ENCODE results near the gene TRIML2.

GRCh38 chr4:186638377-186638967 lies 83.1 kb upstream of the MTNR1A start:
- PRO-cap, result no peak

DNA sequence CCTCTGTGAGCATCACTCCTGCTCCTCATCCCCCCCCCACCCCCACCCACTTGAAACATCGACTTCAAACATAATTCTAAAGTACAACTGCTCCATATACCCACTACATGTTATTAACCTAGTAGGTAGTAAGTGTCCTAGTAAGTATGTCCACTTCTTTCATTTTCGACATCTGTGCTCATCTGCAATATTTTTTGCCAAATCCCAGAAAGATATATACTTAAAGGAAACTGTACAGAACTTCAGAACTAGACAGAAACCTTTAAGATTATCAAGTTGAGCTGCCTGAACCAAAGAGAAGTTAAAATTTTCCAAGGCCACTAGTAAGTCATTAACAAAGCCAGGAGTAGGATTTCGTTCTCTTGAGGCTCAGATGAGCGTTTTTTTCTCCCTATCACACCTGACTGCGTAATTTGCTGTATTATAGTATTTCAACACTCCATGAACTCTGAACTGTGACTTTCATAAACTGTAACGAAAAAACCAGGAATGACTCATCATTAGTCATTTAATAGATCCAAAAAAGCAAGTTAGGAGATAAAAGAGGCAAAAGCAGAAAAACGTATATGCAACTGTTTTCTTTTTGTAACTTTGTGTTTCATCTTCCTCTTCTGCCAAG lies 79.8 kb downstream of the FAT1 start:
- PRO-cap, result no peak

- PRO-cap, result no peak
These were observed 2.3 kb upstream of the FAT1 start for GRCh38 chr4:186725789-186726435.

GRCh38 chr4:186743321-186743745 lies 19.7 kb upstream of the FAT1 start:
- PRO-cap, result no peak

DNA sequence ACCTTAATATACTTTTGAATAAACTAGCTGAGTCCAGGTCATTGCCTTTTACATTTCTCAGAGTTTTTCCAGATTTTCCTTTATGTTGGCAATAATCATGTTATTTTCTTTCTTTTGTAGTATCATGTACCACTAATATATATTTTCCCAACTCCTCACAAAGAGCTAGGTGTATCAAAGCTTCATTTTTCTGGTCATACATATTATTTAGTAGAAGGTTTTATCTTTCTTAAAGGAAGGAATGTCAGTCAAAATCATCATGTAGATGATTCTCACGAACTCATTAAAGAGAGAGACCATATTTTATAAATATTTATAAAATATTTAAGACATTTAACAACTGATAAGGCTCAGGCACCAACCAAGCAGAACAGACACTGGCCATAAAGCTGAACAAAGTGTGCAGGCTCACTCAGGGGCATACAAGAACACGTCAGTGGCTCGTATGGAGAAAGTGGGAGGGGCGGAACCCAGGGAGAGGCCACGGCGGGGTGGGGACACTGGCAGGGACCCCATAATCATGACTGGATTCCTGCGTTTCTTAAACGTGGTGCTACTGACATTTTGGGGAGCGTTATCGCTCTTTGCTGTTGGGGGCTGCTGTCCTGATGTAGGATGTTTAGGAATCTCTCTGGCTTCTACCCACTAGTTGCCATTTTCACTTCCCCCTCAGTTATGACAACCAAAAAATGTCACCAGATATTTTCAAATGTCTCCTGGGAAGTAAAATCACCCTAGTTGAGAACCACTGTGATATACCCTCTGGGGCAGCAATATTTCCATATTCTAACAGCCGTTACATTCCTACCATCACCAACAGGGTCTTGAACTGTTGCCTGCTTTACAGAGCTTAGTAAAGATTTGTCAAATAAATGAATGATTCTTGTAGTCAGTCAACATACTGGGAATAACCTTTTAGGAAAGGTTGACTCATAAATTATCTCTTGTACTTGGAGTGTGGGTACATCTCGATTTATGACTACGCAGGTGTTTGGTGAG lies 31.4 kb upstream of the FAT1 start:
- PRO-cap, result no peak

GRCh38 chr4:188109195-188109760 lies at the start of gene TRIML2:
Gene TRIML2, minus strand, starts transcription at chr4:188109603.
- PRO-cap, result no peak

DNA sequence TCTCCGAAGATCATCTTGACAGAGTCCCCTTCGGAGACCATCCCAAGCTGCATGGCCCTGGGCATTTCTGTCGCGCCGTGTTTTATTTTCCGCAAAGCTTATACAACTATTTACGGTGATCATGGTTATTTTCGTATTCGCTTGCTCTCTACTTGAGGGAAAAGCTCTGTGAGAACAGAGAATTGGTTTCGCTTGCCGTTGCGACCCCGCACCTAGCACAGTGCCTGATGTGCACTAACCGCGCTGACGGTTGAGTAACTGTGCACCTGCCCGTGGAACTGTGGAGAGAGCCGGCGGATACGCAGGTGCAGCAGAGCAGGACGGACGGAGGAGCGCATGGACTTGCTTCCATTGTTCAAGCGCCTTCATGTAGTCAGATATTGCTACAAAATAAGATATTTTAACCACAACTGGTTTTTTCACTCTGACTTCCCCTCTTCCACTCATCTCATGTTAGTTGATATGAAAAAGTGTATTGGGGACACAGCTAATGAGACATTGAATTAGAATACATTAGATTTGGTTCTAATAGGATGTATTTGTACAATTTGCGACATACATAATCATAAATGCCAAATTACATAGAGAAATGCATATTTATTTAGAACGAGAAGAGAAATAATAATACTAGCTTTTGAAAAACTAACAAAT lies 416.2 kb downstream of the TRIML1 start:
- PRO-cap, result no peak

GRCh38 chr4:190019119-190019765 lies 7.8 kb downstream of the FRG2 start:
- PRO-cap, result no peak